NT2/D1 (cell line): ENCODE measurements around the genes RPLP1 and LARP6.

GRCh38 chr15:68616474-68616940, 37.7 kb downstream of the CORO2B start:
- RRBS, 2 experiments: no CpG with 5 or more reads among the region's 16 CpGs

- RRBS, 2 experiments: 93 to 94% methylated on average over 2 of the region's 5 CpGs
Observed at GRCh38 chr15:68788869-68789437, 31.7 kb downstream of the ANP32A start.

- RRBS, 2 experiments: no CpG with 5 or more reads among the region's 6 CpGs
Observed at GRCh38 chr15:68794748-68795205, 25.9 kb downstream of the ANP32A start.

GRCh38 chr15:68797584-68798200, 23.0 kb downstream of the ANP32A start:
- RRBS, 2 experiments: no CpG with 5 or more reads among the region's 4 CpGs

- RRBS, 2 experiments: no CpG with 5 or more reads among the region's 9 CpGs
Observed at GRCh38 chr15:69296473-69297267, 2.0 kb upstream of the PAQR5 start.

DNA sequence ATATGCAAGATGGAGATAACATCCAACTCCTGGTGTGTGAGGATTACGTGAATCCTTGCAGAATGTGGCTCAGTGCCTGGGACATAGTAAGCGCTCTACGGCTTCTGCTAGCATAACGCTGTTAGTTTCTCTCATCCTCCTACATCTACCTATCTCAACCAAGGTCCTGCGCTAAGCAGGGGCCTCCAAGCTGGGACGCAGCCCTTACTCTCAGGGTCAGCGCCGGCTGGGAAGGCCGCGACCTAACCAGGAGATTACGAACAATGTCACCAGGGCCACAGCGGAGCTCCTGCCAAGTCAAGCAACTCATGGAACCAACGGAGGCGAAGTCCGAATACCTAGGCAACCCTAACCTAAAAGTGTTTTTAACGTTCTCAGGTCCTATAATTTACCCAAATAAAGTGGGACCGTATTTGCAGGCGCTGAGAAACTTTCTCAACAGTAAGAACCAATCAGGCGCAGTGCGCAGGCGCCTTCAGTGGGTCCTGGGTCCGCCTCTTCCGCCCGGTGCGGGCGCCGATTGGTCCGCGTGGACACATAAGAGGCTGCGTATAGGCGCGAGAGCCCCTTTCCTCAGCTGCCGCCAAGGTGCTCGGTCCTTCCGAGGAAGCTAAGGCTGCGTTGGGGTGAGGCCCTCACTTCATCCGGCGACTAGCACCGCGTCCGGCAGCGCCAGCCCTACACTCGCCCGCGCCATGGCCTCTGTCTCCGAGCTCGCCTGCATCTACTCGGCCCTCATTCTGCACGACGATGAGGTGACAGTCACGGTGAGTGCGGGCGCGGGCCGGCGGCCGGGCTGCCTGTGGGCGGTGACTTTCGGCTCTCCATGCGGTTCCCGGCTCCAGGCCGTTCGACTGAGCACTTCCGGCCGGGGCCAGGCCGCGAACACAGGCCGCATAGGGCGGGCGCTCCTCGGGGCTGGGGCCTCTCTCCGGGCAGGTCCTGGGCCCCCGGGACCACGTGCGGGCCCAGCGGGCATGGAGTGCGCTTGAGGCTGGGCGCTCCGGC, at the start of gene RPLP1:
Gene RPLP1 (plus strand): TSS at position 565 of the 1,008 bp plus-strand sequence.
- RRBS, 2 experiments: under 1 to 1% methylated on average over 20 of the region's 79 CpGs

- RRBS, 2 experiments: no CpG with 5 or more reads among the region's 6 CpGs
Observed at GRCh38 chr15:69760247-69761291, 308.0 kb downstream of the RPLP1 start.

GRCh38 chr15:69776612-69776935, 321.1 kb downstream of the TLE3 start:
- RRBS, 2 experiments: no CpG with 5 or more reads among the region's 1 CpG

- RRBS, 2 experiments: no CpG with 5 or more reads among the region's 7 CpGs
Observed at GRCh38 chr15:70059148-70059832, 38.4 kb downstream of the TLE3 start.

GRCh38 chr15:70065899-70066892, 31.5 kb downstream of the TLE3 start:
- RRBS, 2 experiments: 95 to 96% methylated on average over 3 of the region's 20 CpGs

- RRBS, 2 experiments: no CpG with 5 or more reads among the region's 2 CpGs
Observed at GRCh38 chr15:70083830-70084279, 13.9 kb downstream of the TLE3 start.

- RRBS, 2 experiments: under 1 to 1% methylated on average over 11 of the region's 22 CpGs
Observed at GRCh38 chr15:70095719-70095981, 2.1 kb downstream of the TLE3 start.

DNA sequence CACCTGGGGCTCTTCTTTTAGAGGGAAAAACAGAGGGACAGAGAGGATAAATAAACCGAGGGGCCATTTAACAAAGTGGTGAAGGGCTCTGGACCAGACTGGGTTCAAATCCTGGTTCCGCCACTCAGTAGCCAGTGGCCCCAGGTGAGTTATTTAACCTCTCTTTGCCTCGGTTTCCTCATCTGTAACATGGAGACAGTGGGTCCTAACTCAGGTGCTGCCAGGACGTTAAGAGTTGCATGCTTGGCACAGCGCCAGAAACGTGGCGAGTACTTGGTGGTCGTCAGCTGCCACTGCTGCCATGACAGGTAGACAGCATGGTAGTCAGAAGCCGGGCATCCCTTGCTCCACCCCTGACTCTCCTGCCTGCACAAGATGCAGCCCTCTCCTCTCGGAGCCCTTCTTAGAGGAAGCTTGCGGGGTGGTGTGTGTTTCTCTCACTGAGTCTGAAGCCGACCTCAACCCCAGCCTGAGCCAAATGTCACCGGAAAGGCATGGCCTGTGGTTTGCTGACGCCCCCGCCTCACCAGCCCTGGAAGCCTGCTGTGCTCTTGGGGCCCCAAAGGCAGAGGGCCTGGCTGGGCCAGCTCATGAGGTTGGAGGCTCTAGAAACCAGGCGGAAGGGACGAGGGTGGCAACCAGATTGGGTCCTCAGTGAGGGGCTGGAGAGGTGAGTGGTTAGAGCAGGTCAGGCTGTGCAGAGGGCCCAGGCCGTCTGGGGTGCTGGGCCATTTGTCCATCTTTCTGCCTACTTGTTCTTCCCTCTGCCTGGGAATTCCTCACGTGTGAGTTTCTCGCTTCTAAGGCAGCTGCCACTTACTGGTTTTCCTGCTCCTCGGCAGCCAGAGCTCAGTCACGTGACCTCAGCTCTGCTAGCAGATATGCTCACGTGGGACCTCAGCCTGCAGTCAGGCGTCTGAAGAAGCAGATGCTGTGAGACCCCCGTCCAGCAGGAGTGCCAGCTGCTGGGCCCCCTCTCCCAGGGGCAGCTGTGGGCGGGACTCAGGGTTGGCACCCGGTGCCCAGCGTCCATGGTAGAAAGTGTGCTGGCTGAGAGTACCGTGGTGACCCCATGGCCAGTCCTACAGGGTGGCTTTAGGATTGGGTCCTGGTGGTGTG, 160.9 kb upstream of the TLE3 start:
- RRBS, 2 experiments: no CpG with 5 or more reads among the region's 29 CpGs

DNA sequence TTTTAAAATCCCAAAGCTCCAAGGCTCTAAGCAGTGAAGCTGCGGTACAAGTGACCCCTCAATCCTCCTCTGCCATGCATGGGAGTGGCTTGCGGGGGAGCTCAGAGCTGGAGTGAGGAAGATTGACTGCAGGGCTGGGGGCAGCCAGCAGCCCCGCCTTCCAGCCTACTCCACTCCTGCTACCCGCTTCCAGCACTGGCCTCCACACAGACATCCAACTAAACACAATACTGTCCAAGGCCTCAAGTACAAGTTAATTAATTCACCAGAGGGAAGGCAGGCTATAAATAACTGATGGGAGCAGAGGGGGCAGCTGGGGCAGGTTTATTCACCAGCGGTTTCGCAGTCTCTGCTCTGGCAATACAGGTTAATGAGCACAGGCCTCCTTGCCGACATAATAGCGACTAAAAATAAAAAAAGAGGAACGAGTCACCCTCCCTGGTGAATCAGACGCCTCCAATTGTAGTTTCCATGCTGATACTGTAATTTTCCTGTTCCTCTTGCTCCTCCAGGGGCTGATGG, 166.3 kb upstream of the TLE3 start:
- RRBS, 2 experiments: no CpG with 5 or more reads among the region's 10 CpGs

GRCh38 chr15:70271296-70271976, 173.7 kb upstream of the TLE3 start:
- RRBS, 2 experiments: no CpG with 5 or more reads among the region's 3 CpGs

DNA sequence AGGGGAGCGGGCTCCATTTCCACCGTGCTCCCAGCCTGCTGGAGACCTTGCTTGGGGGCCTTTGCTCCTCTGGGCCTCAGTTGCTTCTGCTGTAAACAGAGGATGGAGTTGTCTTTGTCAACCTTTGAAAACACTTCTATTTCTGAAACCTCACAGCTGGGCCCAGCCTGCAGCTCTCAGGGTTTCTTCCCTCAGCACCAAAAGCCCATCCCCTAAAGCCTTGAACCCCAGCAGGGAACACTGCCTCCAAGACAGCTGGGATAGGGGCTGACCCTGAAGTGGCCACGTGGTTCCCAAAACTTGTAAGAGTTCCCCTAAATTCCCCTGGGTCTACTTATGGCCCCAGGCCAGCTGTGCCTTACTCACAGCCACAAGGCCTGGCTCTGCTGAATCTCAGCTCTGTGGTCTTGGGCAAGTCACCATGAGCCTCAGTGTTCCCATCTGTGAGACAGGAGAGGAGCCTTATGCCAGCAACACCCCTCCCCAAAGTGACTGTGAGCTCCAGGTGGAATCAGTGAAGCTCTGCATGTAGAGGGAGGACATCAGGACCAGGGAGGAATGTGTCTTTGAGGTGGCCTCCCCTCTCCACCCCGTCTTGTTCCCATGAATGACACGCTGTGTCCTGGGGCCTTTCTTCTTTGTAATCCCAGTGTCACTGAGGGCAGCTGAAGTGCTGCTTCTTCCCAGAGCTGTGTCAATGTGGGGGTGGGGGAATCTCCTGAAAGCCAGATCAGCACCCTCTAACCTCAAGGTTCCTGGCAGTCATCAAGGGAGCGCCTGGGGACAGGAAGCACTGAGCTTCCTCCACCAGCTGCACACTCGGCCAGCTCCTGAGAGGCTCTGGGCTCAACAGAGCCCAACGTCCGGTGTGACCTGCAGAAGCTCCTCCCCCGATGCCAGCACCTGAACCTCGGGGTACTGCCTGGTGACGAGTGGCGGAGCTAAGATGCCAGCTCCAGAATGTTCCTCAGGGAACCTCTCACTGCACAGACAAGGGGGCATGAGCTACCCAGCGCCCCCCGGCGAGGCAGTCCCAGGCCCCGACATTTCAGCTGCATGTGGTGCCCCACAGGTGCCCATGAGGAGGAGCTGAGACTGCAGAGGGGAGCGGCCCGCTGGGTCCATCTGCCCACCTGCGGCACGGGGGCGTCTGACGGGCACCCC, 258.9 kb downstream of the UACA start:
- RRBS, 2 experiments: no CpG with 5 or more reads among the region's 23 CpGs

DNA sequence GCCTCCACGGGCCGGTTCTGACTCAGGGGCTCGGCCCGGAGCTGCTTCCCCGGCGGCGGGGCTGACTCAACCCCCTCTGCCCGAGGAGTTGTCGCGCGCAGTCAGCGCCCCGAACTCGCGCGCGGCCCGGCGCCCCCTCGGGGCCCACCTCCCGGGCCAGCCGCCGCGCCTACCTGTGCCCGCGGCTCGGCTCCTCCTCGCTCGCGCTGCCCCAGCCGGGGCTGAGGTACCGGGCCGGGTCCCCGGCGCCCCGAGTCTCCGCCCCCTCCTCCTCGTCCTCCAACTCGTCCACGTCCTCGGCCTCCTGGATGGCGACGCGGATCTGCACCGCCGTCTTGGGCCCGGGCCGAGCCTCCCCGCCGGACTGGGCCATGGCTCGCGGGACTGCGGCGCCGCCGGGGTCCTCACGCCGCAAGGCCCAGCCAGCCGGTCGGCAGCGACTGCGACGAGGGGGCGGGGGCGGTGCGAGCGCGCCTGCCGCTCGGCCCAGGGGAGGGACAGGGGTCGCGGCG, at the start of gene LARP6:
Gene LARP6 (minus strand): TSS at position 442 of the 512 bp plus-strand sequence.
- RRBS, 2 experiments: under 1 to 2% methylated on average over 42 of the region's 73 CpGs

DNA sequence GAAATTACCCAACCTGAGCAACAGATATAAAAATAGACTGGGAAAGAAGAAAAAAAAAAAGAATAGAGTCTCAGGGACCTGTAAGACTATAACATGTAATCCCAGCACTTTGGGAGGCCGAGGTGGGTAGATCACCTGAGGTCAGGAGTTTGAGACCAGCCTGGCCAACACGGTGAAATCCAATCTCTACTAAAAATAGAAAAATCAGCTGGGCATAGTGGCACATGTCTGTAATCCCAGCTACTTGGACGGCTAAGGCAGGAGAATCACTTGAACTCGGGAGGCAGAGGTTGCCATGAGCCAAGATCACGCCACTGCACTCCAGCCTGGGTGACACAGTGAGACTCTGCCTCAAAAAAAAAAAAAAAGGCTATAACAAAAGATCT, 12.9 kb downstream of the THSD4 start:
- RRBS, 2 experiments: no CpG with 5 or more reads among the region's 5 CpGs

DNA sequence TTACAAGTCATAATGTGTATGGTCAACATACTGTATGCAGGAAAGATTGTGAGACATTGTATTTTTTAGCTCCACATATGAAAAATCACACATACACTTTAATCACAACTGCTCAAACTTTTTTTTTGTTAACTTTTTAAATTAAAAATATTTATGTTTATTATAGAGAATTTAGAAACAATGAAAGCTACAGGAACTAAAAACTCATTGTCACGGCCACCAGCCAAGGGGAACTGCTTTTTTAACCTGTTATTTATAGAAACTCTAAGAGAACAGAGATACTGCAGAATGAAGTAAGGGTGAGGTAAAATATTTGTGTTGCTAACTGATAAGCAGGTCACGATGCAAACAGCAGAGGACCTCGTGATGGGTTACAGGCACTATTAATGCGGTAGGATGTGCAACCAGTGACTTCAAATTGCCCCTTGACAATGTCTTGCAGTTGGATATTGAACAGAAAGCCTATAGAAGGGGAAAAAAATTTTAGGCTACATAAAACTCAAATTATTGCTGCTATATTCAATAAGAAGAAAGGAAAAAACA, 53.1 kb downstream of the THSD4 start:
- RRBS, 2 experiments: no CpG with 5 or more reads among the region's 4 CpGs

DNA sequence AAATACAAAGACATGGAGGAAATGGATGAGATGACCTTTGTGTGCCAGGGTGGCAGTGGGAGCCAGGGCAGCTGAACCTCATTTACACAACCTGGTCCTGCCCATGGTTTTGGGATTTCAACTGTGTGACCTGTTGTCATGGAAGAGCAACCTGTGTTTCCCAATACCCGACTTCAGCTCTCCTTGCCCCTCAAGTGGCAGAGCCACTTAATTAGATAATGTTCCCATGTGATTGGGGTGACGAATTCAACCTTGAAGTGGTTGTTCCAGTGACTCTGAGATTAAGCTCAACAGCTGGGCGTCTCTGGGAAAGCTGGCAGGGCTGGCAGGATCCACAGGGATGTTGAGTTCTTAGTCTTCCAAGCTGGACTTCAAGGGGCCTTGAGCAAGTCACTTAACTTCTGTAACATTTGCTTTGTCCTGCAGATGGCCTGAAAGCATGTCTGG, 71.0 kb downstream of the THSD4 start:
- RRBS, 2 experiments: no CpG with 5 or more reads among the region's 3 CpGs